Skeletal muscle tissue (tissue), 7 donors: ENCODE data around the gene EXOC2.

DNA sequence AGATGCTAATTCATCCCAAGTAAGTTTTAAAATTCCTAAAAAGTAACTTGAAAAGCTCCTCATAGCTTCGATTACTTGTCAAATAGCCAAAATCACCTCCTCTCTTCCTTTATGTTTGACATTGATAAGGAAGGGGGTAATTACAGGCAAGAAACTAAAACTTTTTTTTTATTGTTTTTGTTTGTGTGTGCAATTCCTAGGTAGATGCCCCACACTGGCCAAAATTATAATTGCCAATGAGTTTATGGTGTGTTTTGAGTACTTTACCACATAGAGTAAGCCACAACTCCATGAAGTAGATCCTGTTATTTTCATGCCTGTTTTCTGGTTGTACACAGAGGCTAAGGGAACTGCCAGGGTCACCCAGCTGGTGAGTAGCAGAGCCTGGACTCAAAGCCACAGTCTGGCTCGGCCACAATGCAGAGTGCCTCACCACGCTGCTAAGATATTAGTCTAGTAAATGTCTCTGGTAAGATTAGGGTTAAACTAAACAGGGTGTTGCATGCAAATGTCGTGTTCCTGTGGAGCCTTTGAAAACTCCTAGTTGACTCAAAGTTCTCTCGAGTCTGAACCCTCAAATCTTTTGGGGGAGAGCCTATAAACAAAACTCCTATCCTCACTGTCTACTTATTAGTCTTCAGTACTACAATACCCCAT lies 3.9 kb downstream of the DUSP22 start:
- PRO-cap, 3 experiments: no peak in any of the 3 experiments
- RAMPAGE, long total RNA: no peak
- RRBS, 2 experiments: no CpG with 5 or more reads among the region's 5 CpGs

DNA sequence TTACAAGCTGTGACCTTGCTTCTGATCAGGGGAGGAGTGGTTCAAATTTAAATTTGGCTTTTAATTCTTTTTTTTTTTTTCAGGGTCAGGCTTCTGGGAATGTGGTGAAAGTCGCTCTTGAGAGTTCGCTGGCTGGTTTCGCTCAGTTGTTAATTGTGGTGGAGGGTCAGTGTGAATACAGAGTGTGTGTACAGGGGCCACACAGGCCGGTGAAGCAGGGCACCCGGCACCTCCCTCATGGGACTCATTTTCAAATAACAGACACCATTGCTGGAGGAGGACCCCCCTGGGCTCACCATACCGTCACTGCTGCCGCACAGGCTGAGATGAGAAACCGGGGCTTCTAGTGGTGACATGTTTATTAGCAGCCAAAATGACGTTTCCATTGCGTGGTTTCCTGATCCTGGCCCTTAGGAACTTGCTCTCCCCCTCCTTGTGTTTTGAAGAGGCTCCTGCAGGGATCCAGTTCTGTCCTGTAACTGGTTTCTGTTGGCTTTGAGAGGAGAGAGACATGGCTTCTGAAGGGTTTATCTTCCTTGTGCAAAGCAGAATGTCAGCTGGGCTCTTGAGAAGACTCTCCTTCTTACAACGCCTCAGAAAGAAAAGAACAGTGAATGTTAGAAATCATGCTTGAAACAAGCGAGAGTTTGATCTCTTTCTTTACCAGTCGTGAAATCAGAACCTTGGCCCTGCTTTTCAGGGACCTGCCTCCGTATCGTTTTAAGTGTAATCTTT lies 37.7 kb downstream of the DUSP22 start:
- PRO-cap, 3 experiments: no peak in any of the 3 experiments
- RAMPAGE, long total RNA: no peak
- RRBS, 2 experiments: 79 to 81% methylated on average over 4 of the region's 15 CpGs

GRCh38 chr6:359330-359887 lies 32.1 kb upstream of the IRF4 start:
- PRO-cap, 3 experiments: no peak in any of the 3 experiments
- RAMPAGE, long total RNA: no peak
- RRBS, 2 experiments: 72 to 85% methylated on average over 1 of the region's 13 CpGs

GRCh38 chr6:591064-591816 lies 65.7 kb downstream of the HUS1B start:
- PRO-cap, 3 experiments: no peak in any of the 3 experiments
- RAMPAGE, long total RNA: no peak
- RRBS, 2 experiments: no CpG with 5 or more reads among the region's 8 CpGs

- PRO-cap, 3 experiments: peak in 3 of 3 experiments; most common minus-strand start chr6:693109 (in 2)
- RAMPAGE, long total RNA: no peak
- RRBS, 2 experiments: 1 to 2% methylated on average over 22 of the region's 56 CpGs
Measured at GRCh38 chr6:692895-693687, at the start of gene EXOC2. Gene EXOC2 (minus strand): TSS chr6:693139.

GRCh38 chr6:1325489-1326094 lies 13.7 kb downstream of the FOXQ1 start:
- PRO-cap, 3 experiments: no peak in any of the 3 experiments
- RAMPAGE, long total RNA: no peak
- RRBS, 2 experiments: no CpG with 5 or more reads among the region's 6 CpGs

DNA sequence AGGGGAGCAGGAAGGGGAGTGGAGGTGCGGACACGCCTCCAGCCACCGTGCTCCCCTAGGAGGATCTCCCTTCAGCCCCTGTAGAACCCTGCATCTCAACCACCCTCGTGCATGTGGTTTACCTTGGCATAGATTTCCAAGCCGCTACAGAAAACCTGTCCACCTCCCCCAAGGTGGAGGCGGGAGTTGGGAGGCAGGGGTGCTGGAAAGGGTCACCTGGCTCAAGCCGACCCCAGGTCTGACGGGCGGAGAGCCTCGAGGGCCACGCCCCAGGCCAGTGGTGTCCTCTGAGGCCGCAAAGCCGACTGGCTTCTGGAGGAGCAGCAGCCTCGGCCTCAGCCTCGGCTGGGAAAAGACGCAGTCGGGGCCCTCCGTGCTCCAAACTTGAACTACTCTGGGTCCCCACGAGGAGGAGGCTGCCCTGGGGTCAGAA lies 6.4 kb upstream of the FOXF2 start:
- PRO-cap, 3 experiments: no peak in any of the 3 experiments
- RAMPAGE, long total RNA: no peak
- RRBS, 2 experiments: no CpG with 5 or more reads among the region's 19 CpGs

DNA sequence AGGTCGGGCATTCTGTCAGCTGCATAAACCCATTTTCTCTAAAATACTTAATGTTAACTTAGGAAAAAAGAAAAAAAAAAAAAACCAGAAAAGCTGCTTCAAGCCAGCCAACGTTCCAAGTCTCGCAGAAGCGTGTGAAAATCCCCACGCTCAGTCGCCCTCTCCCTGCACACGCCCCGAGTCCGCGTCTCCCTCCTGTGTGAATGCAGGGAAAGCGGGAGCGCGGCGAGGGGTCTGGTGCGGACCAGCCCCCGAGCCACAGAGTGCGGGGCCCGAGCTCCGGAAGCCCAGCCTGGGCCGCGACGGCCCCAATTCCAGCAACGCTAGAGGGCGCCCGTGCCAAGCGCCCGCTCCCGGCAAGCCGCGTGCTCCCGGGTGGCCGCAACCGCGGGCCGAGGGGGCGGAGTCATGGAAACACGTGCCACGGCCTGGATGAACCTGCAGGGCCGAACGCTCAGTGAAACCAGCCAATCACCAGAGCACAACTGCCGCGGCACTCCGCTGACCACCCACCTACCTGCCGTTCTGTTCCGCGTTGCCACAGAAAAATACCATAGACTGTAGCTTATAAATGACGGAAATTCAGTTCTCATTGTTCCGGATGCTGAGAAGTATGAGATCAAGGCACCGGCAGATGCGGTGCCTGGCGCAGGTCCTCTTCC lies 85.8 kb upstream of the FOXC1 start:
- PRO-cap, 3 experiments: no peak in any of the 3 experiments
- RAMPAGE, long total RNA: no peak
- RRBS, 2 experiments: 11 to 12% methylated on average over 13 of the region's 51 CpGs

DNA sequence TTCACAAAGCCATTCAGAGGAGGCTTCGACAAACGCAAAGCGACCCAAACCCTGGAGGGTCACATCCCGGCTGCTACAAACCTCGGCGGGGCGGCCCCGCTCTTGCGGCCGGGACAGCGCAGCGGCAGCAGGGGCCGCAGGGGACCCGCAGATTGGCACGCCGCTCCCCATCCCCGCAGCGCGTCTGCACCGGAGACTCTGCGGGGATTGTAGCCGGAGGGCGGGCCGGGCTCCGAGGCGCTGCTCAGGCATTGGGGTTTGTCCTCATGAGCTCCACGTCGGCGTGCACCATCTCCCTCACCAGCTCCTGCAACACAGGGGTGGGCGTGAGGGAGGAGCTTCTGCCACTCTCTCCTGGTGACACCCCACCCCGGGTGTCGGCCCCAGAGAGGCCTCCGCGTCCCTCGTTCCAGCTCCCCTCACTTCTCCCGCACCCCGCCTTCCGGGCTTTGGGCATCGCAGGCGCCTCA lies 14.2 kb downstream of the FOXC1 start:
- PRO-cap, 3 experiments: no peak in any of the 3 experiments
- RAMPAGE, long total RNA: no peak
- RRBS, 2 experiments: 32 to 43% methylated on average over 25 of the region's 40 CpGs

DNA sequence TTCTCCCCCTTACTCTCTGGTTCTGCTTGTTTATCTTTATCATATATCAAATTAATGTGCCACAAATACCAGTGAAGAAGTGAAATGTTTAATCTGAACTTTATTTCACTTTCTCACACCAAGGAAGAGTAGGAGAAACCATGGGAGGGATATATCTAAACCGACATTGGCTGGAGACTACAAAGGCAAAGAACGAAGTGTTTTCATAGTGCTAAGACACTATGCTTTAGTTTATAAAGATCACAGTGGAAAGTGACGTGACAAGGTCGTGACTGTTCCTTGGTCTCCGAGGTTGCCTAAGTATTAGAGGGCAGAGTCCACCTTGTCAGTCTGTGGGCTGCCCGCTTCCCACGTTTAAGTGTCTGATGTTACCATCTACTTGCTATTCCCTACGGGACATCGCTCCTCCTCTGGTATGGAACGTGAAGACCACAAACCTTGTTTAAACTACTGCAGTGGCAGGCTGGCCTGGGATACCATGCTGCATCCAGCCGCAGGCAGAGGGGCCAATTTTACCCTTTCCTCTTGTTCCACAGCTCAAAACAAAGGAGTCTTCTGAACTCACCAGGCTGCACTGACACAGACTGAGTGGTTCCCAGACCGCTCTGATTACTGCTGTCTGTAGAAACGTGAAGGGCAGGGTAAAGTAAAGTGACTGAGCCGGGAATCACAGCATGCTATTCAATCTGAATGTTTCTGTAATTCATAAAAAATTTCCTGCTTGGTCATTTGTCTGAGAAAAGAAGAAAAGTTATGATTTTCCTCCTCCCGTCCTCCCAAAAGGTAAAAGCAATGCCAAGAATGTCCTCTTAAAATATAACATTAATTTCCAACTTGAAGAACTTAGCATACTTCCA lies 275.8 kb downstream of the FOXC1 start:
- PRO-cap, 3 experiments: no peak in any of the 3 experiments
- RAMPAGE, long total RNA: no peak
- RRBS, 2 experiments: no CpG with 5 or more reads among the region's 15 CpGs

- PRO-cap, 3 experiments: no peak in any of the 3 experiments
- RAMPAGE, long total RNA: no peak
- RRBS, 2 experiments: no CpG with 5 or more reads among the region's 13 CpGs
Measured at GRCh38 chr6:2122824-2123689, 122.3 kb downstream of the GMDS start.

DNA sequence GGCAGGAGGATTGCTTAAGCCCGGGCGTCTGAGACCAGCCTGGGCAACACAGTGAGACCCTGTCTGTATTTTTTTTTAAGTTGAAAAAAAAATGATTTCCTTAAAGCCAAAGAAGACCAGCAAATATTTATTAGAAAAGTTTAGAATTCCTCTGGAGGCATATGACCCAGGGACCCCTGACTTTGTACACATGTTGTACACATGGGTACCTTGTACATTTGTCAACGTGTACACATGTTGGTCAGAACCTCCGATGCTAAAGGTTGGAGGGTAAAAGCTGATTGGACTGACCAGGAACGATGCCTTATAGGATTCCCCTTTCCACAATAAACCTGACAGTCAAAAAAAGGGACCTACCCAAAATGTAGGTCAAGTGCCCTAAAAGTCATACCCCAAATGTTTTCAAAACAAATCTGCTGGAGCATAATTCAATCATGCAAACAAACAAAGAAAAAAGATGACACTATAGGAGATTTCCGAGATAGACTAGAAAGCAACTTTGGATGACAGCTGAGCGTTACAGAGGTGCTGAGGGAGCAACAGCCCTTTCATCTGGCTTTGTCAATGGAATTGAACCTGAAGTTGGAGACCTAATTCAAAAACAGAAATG lies 102.6 kb upstream of the GMDS start:
- PRO-cap, 3 experiments: no peak in any of the 3 experiments
- RAMPAGE, long total RNA: no peak
- RRBS, 2 experiments: no CpG with 5 or more reads among the region's 7 CpGs

GRCh38 chr6:2502345-2502721 lies 248.4 kb downstream of the MYLK4 start:
- PRO-cap, 3 experiments: no peak in any of the 3 experiments
- RAMPAGE, long total RNA: no peak
- RRBS, 2 experiments: no CpG with 5 or more reads among the region's 7 CpGs

DNA sequence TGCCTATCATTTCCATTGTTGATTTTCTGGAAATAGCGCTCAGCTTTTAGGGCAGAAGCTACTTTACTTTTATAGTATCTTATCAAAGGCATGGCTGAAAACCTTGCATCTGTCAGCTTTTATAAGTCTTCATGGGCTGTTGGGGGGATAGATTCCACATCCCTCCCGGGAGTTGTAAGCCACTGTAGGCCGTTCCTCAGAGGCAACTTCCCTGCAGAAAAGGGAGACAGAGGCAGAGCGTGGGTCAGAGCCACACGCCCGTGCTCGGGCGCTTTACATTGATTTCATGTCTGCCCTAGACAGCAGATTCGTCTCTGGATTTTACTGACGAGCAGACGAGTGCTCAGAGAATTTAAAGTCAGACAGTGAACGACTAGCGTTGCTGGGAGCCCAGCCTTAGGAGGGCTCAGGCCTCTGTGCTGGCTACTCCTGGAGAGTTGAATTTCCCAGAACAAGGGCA lies 126.8 kb downstream of the MYLK4 start:
- PRO-cap, 3 experiments: no peak in any of the 3 experiments
- RAMPAGE, long total RNA: no peak
- RRBS, 2 experiments: no CpG with 5 or more reads among the region's 13 CpGs

DNA sequence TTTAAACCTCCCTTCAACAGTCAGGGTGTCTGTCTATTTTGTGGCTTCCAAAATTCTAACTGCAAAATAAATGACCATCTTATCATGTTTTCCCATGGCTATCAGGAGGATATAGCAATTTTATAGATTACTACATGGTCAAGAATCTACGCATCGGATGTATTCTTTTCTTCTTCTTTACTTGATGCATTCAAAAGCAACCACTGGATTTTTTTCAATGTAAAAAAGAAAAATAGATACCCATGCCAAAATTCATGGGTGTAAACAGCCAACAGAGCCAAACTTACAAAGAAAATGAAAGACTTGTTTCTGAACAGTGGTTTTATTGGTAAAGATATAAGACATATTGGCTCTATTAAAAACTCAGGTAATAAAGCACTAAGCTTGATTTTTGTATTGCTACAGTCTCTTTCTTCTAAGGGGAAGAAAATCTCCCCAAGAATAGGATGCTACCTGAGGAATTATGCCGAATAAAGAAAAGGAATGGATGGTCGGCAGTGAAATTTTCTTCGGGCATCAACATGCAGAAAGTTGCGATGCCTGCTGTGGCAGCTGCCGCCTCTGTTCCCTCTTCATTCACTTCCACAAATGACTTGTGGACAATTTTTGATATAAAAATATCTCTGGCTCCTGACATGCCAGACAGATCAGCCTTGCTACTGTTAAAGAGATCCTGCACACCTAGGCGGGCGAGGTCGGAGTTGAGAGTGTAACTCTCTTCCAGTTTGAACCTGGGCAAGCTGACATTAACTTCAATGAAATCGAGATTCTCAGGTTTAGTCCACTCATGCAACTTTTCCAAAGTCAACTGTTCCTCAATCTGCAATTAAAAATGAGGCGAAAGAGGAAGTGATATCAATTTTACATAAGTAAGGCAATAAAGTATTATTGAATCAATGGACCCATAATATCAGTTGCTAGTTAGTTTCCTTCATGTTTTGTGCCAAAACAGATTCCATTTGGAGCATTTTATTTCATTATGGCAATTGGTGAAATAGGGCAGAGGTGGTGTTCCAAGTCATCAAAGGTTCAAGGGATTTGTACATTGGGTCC lies 8.1 kb downstream of the SERPINB1 start:
- PRO-cap, 3 experiments: no peak in any of the 3 experiments
- RAMPAGE, long total RNA: no peak
- RRBS, 2 experiments: no CpG with 5 or more reads among the region's 12 CpGs

DNA sequence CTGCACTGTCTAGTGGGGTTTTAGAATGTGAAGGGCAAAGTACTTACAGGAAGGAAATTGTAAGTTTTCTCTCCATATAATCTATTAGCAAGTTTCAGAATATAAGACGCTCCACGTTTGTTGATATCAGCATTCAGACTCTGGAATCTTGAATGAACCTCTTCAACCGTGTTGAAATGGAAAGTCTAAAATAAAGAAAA lies 3.3 kb downstream of the SERPINB1 start:
- PRO-cap, 3 experiments: no peak in any of the 3 experiments
- RAMPAGE, long total RNA: no peak
- RRBS, 2 experiments: no CpG with 5 or more reads among the region's 3 CpGs

DNA sequence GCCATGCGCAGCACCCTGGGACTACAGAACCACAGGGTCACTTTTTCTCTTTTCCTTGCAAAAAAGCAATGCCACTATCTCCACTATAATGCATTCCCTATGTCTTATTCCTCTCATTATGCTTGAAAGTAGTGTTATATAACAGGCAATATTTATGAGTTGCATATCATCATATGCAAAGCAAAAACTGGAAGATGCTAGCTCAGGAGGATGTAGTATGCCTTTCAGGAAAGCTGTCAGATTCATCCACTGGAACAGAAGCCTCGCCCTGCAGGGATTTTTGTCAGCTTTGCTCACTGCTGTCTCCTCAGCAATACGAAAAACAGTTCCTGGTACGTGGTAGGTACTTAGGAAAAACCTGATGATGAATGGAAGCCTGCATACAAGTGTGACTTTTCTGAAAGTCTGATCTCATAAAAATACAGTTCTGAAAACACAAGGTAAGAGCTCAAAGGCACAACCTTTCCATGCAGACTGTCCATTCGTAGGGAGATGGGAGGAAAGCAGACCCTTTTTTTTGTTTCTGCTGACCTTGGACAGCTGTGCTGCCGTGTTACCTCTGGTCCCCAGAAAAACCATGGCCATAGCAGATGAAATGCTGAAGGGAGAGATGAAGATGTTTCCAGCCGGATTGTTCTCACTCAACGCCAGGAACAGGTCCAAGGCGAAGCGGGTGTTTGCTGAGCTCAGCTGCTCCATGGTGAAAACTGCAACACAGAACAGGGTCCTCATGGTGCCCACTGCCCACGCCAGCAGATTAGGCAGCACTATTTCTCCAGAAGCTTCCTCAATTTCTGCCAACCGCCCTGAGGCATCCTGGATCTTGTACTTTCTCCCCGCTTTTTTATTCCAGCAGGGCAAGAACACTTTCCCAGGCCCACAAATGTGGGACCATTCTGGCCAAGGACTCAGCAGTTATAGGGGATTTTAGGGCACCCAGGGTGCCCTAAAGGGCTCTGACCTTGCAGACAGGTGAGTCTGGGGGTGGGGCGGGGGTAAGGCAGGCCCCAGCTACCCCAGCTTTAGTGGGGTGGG lies 1.5 kb downstream of the SERPINB1 start:
- PRO-cap, 3 experiments: no peak in any of the 3 experiments
- RAMPAGE, long total RNA: no peak
- RRBS, 2 experiments: no CpG with 5 or more reads among the region's 14 CpGs

DNA sequence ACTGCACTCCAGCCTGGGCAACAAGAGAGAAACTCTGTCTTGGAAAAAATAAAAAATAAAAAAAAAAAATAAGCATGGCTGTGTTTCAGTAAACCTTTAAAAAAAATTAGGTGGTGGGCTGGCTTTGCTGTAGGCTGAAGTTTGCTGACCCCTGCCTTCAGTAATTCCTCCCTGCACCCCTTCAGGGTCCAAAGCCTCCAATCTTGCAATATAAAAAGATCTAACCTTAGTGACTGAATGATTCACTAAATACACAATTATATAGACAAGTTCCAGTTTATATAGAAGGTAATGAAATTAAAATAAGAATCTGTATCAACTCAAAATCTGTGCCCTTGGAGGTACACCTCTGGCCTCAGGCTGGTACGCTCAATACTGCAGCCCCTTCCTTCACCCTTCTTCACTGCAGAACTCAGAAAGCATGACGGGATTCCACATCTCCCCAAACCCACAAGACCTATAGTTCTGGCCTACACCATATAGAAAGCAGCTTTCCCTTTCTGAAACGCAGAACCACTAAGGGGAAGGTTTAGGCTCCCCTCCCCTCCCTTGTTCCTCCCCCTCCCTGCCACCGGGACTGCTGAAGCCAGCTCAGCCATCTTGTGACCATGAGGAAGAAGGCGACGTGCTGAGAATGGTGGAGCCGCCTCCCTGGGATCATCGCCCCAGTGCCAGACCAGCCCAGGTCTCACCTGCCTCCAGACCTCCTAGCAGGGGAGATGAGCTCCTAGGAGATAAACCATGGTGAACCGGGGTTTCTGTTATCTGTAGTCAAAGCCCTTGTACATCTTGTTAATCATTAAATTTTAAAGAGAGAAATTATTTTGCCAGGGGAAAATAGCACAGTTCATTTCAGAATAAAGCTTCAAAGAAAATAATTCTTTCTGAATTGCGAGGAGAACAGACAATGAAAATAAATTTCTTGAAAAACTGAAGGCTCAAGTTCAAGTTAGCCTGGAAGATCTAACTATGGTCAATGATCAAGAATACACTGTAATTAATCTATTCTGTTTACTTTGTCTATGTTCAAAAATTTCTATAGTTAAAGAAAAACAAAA lies 19.7 kb downstream of the SERPINB6 start:
- PRO-cap, 3 experiments: no peak in any of the 3 experiments
- RAMPAGE, long total RNA: no peak
- RRBS, 2 experiments: no CpG with 5 or more reads among the region's 10 CpGs

GRCh38 chr6:2966359-2967065 lies 4.9 kb downstream of the SERPINB6 start:
- PRO-cap, 3 experiments: no peak in any of the 3 experiments
- RAMPAGE, long total RNA: no peak
- RRBS, 2 experiments: no CpG with 5 or more reads among the region's 15 CpGs

DNA sequence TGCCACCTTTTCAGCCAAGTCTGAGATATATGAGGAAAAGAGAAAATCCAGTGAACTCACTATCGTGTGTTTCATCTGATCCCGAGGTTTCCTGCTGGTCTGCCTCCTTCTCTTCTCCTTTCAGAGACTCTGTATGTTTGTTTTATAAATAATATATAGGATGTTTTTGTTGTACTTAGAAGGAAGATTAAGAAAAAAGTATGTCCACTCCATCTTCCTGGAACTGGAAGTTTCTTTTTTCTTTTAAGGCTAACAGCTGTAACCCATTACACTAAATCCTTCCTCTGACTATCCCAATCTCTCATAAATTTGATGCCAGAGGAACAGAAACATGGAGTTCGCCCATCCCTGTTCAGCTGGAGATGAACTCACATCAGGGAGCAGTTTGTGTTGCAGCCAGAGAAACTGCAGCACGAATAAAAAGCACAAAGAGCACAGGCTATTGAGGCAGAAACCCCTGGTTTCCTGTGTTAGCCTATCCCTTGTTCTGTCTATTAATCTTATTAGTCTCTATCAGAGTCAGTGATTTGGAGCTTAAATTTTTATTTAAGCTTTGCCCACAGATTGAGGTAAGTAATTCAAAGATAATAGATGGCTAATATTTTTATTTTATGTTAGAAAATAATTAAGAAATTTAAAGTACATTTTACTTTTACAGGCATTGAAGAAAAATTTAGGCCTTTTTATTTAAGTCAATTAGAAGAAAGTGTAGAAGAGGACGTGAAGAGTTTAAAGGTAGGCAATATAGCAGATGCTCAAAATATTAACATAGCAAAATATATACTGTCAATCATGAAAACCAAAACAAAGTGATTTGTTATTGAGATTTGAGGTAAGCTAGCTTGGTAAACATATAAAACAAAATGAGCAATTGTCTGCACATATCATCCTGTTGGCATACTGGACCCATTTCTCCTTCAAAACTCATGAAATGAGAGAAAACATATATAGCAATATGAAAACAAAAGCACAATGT lies 20.9 kb downstream of the RIPK1 start:
- PRO-cap, 3 experiments: no peak in any of the 3 experiments
- RAMPAGE, long total RNA: no peak
- RRBS, 2 experiments: no CpG with 5 or more reads among the region's 5 CpGs